Left ventricle myocardium (tissue), 1 donor: ENCODE measurements around the gene NUP35.

DNA sequence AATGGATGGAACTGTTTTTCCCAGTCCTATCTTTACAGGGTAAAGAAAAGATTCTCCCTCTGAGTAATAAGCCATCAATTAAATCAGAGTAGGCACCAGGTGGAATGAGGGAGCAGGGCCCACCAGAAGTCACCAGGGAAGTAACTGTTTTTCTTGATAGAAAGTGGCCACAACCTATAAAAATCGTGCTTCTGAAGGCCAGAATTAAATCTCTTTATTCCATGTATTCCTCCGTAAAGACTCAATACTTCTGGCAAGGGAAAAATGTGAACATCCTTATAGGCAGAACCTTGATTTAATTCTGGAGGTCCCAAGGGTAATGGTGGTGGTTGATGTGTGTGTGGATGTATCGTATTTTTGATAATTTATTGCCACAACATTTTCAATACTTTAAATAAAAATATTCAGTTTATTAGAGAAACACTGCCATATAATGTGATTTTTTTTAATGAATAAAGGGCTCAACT, 667 bp downstream of the FKBP7 start:
- PRO-cap: no peak

DNA sequence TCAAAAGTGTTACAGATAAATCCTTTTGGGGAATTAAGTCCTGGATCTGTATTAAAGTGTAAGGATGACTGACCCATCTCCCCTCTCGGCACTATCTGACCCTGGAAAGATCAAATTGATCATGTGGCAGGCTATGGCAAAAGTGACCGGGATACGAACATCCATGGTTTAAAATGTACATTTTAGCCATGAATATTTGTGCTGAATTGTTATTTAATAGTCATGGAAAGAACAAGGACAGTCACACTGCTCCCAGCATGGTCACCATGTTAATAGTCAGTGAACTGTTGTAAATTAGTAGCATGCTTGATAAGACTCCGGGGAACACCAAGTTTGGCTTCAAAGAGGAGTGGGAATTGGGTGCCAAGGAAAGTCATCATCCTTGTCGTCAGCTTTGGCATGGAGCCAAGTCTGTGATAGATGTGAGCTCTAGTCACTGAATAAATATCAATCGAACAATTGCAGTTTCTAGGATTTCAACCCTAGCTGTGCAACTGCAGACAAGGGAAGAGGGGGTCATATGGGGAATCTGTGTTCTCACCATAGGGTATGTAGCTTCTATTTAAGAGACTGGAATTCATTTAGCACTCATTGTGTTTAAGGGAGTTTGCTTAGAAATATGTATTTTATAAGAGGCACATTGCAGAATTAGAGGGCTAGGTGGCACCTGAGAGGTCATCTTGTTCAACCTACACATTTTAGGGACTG, 4.4 kb downstream of the PLEKHA3 start:
- PRO-cap: no peak

DNA sequence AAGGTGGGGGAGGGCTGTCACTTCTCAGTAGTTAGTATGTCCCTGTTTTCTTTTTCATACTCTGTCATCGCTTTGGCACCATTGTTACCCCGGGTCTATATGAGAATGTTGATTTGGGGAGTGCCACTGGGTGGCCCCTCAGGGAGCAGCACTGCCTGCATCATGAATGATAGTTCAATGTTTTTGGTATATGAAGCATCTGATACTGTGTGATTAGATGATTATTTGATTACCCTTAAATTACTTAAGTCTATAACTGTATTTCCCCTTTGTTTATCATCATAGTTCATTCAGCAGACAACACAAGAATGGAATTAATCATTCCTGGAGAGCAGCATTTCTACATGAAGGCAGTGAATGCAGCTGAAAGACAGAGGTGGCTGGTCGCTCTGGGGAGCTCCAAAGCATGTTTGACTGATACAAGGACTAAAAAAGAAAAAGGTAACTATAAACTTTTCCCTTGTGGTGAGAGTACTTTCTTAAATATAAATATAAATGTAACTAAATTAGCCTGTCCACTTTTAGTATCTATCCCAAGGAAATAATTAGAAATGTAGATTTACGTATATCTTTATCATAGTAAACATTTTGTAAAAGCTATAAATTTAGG, 10.2 kb downstream of the PLEKHA3 start:
- PRO-cap: no peak

GRCh38 chr2:178586351-178587078, 106.3 kb downstream of the PLEKHA3 start:
- PRO-cap: no peak

- PRO-cap: no peak
These were observed 136.5 kb downstream of the TTN start for GRCh38 chr2:178670665-178671107.

GRCh38 chr2:178688581-178689331, 118.5 kb downstream of the TTN start:
- PRO-cap: no peak

- PRO-cap: no peak
These were observed 87.9 kb downstream of the TTN start for GRCh38 chr2:178719297-178719702.

- PRO-cap: no peak
These were observed 164.1 kb upstream of the SESTD1 start for GRCh38 chr2:179428616-179429313.

DNA sequence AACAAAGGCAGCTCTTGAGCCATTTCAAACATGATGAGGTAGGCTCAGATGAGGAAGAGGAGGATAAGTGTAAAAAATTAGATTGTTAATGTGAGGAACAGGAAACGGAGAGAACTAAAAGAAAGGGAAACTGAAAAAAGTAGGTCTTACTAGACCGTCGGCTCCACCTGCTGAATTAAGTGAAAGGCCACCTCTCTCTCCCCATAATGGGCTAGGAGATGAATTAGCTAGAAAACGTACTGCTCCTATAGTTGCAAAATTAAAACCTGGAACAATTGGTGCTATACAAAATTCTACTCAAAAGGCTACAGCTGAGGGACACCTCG, 50.2 kb upstream of the CWC22 start:
- PRO-cap: no peak

DNA sequence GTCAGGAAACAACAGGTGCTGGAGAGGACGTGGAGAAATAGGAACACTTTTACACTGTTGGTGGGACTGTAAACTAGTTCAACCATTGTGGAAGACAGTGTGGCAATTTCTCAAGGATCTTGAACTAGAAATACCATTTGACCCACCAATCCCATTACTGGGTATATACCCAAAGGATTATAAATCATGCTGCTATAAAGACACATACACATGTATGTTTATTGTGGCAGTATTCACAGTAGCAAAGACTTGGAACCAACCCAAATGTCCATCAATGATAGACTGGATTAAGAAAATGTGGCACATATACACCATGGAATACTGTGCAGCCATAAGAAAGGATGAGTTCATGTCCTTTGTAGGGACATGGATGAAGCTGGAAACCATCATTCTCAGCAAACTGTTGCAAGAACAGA, 53.6 kb downstream of the UBE2E3 start:
- PRO-cap: no peak

GRCh38 chr2:181876403-181877221, 14.9 kb upstream of the ITPRID2 start:
- PRO-cap: no peak

GRCh38 chr2:181891222-181891529, 354 bp upstream of the ITPRID2 start:
- PRO-cap: no peak

- PRO-cap: no peak
These were observed 176 bp upstream of the ITPRID2 start for GRCh38 chr2:181891530-181891577.

DNA sequence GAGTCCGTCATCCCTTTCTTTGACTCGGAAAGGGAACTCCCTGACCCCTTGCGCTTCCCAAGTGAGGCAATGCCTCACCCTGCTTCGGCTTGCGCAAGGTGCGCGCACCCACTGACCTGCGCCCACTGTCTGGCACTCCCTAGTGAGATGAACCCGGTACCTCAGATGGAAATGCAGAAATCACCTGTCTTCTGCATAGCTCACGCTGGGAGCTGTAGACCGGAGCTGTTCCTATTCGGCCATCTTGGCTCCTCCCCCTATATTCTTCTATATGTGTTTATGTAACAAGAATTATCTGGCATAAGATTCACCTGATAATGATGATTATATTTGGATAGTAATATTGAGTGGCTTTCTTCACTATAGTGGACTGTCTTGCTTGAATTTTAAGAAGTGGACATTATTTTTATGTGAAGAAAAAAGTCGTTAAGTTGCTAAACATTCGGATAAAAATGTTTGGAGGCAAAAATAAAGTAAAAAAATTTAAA, 45.4 kb downstream of the PPP1R1C start:
- PRO-cap: no peak

DNA sequence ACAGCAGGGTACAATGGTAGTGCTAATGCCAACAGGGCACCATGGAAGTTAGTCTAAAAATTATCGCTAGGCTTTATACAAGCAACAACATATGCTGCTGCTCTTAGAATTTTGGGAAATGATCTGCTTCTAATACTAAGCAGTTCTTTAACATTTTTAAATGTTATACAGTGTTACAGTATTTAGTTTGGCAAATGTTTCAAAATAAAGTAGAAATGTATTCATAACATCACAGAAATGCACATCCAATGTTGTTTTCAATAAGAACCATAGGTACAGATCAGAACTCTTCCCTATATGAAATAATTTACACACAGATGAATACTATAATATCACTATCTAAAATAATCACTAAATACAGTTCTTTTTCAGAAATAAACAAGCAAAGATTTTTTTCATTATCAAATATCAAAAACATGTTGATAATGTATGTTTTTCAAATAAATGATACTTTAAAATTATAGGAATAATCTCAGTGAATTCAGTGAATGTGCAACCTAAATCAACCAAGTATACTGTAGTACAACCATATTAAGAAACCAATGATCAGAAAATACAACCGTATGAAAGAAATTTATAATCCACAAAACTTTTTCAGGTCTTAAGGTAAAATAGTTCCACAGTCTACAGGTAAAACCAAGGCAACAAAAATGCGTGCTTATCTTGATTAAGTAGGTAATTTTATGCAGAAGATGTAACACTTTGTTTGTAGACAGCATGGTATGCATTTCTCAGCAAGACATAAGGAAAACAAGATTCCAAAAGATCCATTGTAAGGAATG, 58.8 kb upstream of the FRZB start:
- PRO-cap: no peak

DNA sequence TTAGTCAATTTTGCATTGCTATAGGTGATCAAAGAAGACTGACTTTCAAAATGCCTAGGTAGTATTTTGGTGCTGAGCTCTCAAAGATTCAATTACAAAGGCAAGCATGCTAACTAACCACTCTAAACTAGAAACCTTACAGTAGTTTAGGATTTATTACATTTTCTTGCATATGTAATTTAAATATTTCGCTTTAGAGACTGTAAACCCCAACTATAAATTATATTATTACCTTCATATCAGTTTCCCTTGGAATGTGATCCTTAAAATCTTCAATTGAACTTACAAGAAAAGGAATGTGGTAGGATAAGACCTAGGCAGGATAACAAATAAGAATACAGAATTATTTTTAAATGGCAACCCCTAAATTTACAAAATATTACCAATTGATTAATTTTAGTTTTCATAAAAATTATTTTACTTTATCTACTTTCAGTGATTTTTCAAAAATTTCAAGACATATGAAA, 68.1 kb upstream of the FRZB start:
- PRO-cap: no peak

DNA sequence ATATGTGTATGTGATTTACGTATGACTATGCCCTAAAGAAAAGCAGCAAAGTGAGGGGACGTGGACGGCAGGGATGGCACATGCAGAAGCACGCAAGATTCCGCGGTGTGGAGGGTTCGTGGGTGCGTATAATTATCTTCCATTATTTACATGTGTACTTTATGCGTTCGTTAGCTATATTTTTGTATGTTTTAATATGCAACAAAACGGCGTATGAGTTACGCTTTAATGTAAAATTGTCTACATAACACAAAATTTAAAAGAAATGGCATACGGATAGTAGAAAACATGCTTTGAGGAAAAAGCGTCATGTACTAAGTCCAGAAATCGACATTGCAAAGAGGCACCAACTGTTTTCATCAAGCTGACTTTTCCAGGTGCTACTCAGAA, 543 bp upstream of the NUP35 start:
- PRO-cap: no peak

- PRO-cap: bidirectional peak, plus-strand start at chr2:183124443, minus-strand start at chr2:183124255
These were observed at the start of gene NUP35 for GRCh38 chr2:183124095-183125358. TSS of gene NUP35 (plus strand) at chr2:183124443.

- PRO-cap: no peak
These were observed 356.2 kb upstream of the ZNF804A start for GRCh38 chr2:184242189-184242462.

- PRO-cap: no peak
These were observed 61.5 kb downstream of the ZNF804A start for GRCh38 chr2:184659919-184660151.